Mesenchymal stem cell of the bone marrow (primary cell): ENCODE measurements around the genes EXOC2 and FOXQ1.

DNA sequence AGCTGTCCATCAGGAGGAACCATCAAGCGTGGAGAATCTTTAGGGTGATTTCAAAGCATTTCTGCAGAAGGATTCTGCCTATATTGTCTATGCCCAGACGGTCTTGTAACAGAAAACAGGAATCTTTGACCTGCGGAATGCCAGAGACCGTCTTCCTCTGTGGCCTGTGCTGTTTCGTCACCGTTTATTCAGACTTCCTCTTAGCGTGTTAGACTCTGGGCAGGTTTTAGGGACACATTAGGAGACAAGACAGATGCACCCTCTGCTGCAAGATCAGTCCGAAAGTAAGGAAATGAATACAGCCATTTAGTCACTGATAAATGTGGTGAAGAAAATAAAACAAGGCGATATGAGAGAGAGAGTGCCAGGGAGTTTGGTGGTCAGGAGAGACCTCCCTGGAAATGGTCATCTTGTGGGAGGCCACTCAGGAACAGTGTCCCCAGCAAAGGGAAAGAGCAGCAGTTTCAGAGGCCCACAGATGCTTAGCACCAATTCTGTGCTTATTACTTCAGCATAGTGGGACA lies 6.4 kb downstream of the DUSP22 start:
- CAGE, long polyA plus RNA = no peak

- CAGE, long polyA plus RNA = no peak
Observed at GRCh38 chr6:337617-338347, 45.5 kb downstream of the DUSP22 start.

- CAGE, long polyA plus RNA = no peak
Observed at GRCh38 chr6:341864-342429, 49.6 kb upstream of the IRF4 start.

DNA sequence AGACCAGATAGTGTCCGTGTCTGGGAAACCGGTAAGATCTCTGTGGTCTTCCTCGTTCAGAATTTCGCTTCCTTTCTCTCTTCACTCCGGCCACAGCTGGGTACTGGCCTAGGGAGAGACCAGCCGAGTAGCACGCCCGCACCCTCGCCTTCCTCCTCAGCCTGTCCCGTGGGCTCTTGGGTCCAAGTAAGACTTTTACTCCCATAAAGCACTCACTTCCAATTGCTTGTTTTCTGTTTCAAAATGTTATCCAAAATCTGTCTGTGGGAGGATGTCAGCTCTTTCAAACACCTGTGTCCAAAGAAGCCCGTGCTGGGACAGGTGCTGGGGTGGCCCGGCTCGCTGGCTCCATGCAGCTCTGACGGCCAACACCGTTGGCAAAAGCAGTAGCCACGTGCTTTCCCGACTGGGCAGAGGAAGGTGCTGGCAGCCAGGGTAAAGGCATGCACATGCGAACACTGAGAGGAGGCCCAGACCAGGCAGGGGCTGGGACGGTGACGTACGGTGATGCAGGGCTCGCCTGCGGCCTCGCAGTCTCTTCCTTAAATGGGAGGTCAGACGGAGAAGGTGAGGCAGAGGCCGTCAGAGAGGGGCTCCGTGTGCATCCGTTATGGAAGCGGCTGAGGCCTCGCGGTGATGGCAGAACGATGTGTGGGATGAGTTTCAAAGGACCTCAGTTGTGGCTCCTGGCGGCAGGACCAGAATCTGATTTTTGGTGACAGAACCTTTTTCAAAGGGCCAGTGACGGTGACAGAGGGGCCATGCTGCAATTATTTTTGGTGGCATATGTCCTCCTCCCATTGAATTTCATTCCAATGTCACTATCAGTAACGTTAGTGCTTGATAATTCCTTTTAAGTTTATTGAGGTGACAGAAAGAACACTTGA lies 112.4 kb downstream of the IRF4 start:
- CAGE, long polyA plus RNA = no peak

- CAGE, long polyA plus RNA = no peak
Observed at GRCh38 chr6:582385-582817, 74.5 kb downstream of the HUS1B start.

- CAGE, long polyA plus RNA = no peak
Observed at GRCh38 chr6:692895-693687, at the start of gene EXOC2. EXOC2 (minus strand) TSS chr6:693139.

DNA sequence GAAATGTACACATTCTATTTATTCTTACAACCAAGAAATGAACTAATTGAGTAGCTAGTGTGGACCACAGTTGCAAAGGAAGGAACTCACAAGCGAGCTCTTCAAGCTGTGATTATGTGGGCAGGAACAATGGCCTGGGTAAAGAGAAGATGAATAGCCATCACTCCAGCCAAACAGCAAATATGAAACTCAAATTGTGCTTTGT lies 18.7 kb upstream of the EXOC2 start:
- CAGE, long polyA plus RNA = no peak

DNA sequence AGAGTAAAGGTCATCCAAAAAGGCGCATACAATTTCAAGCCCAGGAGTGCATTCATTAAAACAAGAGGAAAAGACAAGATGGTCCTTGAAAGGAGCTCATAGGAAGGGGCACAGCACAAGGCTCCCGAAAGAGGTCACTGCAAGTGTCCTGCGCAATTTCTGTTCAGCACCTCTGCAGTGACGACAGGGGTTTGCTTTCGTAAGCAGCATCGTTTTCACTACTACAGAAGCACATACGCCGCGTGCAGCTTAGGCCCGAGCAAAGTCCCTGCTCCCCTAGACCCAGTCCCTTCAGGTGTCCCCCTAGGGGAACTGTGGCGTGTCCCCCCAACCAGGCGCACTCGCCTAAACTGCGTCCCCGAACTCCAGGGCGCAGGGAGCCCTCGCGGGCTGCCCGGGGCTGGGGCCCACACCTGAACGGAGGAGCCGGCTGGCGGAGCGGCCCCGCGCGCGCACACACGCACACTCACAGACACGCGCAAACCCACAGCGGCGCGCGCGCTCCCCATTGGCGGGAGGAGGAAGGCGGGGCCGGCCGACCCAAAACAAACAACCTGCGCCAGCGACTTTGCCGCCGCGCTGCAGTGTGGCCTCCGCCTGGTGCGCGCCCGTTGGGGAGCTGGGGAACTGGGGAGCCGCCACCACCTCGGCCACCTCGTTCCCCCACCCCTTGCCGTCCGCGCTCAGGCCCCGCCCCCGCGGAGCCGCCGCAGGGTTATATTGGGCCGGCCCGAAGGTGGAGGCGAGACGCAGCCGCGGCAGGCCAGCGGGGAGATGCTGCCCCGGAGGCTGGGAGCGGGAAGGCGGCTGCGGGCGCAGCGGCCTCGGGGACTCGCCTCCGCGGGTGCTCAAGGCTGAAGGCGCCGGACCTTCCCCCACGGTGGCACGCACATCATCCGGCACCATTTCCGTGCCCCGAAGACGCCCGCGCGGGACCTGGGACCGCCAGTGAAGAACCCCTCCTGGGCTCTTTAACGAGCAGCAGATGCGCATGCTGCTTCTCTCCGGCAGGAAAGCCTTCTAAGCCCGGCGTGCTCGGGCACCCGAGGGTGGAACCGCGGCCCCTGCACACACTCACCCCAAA lies at the start of gene FOXQ1:
Gene FOXQ1, plus strand, starts transcription at position 745 of the 1,084 bp plus-strand sequence.
- CAGE, long polyA plus RNA = no peak

GRCh38 chr6:1312438-1313053 lies 648 bp downstream of the FOXQ1 start:
- CAGE, long polyA plus RNA = no peak

GRCh38 chr6:1554552-1554838 lies 55.2 kb upstream of the FOXC1 start:
- CAGE, long polyA plus RNA = no peak

DNA sequence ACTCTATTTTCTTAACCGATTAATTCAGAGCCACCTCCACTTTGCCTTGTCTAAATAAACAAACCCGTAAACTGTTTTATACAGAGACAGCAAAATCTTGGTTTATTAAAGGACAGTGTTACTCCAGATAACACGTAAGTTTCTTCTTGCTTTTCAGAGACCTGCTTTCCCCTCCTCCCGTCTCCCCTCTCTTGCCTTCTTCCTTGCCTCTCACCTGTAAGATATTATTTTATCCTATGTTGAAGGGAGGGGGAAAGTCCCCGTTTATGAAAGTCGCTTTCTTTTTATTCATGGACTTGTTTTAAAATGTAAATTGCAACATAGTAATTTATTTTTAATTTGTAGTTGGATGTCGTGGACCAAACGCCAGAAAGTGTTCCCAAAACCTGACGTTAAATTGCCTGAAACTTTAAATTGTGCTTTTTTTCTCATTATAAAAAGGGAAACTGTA lies 2.6 kb downstream of the FOXC1 start:
- CAGE, long polyA plus RNA = no peak

- CAGE, long polyA plus RNA = no peak
Observed at GRCh38 chr6:1622346-1622893, 12.7 kb downstream of the FOXC1 start.

DNA sequence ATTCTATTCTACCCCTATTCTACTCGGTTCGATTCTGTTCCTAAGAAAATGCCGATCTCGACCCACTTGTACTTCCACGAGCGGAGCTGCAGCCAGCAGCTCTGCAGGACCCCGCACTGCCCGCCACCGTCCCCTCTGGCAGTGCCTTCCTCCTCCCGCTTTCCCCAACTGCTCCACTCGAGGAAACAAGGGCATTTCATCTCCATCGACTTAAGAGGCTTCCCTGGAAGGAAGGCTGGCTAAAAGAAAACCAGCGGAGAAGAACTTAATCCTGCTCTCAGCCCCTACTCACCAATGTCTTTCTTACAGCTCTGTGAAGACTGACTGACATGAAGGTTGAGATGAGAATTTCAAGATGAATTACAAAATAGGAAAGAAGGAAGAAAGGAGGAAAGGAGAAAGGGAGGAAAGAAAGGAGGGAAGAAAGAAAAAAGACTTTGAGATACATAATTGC lies 15.6 kb downstream of the FOXC1 start:
- CAGE, long polyA plus RNA = no peak

DNA sequence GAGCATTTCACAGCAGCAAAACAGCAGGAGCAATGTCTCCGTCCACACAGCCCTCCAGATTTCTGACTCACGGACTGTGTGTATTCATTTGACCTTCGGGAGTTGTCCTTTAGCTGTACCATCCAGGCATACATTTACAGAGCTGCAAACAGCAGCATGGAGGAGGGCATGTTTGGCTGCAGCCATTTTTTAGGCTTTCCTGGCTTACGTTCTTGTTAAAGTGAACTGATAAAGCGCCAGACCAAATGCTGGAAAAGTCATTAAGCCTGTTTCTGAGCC lies 18.2 kb downstream of the FOXC1 start:
- CAGE, long polyA plus RNA = no peak

DNA sequence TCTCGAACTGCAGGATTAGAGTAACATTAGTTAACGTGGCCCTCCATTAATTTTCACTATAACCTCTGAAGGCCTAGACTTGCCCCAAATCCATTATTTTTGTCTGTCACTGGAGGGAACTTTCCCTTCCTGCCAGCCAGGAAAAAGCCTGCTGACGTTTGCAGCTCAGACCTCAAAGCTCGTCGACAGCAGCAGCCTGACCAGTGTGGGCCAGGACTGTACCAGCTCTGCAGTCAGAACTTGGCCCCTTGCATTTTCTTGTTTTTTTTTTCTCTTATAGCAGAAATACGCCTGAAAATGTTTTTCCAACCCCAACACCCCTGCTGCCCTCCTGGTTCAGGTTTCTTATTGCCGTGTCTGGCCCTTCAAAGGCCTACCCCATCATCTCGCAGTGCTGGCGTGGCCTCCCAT lies 168.9 kb downstream of the FOXC1 start:
- CAGE, long polyA plus RNA = no peak

- CAGE, long polyA plus RNA = no peak
Observed at GRCh38 chr6:1996013-1996613, 249.3 kb downstream of the GMDS start.

- CAGE, long polyA plus RNA = no peak
Observed at GRCh38 chr6:2110249-2110905, 135.0 kb downstream of the GMDS start.

DNA sequence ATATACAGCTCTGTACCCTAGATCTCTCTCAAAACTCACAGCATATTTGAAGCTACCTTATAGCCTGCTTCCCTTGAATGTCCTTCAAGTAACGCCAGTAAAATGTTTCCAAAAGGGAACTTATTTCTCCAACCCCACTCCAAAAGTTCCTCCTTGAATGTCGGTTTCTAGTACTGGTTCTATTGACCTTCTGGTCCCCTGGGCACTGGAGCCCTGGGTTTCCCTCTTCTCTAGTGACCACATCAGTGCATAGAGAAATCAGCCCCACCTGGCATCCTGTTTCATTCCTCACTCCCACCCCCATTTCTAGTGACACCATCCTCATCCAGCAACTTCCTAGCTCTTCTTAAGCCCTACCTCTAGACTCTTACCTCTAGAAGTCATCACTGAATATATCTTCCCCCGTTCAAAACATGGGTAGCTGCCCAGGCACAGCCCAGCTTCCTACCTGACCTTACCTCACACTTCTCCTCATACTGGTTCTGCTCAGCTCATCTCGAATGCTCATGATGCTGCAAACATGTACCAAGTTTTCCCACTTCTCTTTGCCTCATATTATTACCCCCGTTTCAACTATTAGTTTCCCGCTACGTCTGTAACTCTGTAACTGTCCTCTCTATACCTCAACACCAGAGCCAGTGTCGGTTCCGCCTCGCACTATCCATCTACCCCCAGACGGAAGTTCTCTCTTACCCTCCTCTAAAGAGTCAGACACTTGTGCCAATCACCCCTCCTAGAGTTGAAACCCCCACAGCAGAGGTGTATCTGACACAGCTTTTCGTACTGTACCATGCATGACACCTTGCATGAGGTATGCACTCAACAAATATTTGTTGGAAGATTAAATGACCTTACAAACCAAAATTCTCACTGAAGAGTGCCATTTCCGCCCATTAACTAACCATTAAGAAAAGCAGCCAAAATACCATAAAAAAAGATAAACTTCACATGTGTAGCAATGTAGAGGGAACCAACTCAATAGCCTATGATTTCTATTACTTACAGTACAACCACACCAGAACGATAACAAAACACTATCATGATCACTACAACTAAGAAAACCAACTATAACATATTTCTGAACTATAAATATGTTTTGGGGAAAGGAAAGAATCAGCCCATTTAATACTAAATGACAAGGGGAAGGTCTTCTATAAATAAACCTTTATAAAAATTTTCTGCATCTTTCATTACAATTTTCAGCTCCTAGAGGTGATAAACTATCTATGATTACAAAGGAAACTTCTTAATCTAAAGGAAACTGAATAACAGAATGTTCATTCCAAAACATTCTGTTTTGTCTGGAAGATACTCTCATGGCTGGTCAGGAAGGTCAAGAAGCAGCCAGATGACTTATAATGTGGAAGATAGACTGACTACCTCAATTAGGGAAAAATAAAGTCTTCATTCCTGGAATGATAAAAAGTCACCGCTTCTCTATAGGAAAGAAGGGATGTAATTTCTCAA lies 131.9 kb downstream of the GMDS start:
- CAGE, long polyA plus RNA = no peak

DNA sequence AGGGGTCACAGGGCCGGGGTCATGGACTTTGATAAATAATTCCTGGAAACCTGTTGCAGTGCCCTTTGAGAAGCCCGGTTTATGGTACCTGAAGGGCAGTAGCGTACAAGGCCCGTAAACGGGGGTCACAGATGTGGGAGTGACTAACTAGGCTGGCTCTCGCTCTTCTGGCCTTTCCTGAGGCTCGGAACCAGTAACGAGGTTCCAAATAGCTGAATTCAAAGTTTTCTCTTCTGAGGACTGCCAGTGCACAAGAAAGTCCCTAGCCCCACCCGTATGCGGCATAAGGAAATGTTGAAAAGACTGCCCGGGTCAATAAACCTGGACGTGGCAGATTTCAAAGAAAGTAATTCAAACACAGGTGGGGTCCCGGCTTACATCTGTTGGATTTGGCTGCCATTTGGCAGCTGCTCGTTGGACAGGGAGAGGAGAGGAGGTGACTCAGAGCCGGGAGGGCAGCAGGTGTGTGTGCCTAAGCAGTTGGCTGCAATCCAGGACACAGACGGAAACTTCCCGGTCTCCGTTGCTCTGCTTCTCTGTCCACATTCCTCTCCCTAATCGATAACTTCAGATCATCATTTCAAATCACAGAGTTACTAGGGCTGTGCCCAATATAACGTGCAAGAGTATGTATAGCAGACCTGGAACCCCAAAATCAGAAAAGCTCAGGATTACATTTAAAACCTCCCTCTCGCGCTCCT lies 694 bp upstream of the GMDS start:
- CAGE, long polyA plus RNA = no peak

DNA sequence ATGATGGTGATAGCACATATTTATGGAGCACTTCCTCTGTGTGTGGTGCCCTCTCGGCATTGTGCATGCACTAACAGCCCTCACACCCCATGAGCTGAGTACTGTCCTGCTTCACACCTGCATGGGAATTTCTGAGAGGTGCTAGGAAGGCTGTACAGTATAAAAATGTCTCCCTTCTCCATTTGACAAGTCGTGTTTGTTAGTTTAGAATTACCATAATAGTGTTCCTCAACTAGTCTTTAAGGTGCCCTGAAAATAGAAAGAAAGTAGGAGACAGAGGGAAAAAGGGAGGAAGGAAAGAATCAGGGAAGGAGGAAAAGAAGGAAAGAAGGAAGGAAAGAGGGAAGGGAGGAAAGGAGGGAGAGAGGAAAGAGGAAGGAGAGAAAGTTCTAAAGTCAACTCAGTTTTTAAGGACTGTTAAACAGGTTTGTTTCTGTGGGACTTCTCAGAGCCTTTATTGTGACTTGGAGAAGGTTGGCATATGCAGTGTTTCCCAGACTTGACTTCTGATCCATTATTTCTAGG lies 132.5 kb upstream of the GMDS start:
- CAGE, long polyA plus RNA = no peak